ENCODE data around the genes SKA3, SGCG, C1QTNF9 and PARP4.

GRCh38 chr13:21175993-21177010 is at the start of gene SKA3:
TSS of gene SKA3 (minus strand) at chr13:21176552.
- PRO-cap: bidirectional peak, plus-strand start at chr13:21176704, minus-strand start at chr13:21176547; bidirectional peak, plus-strand start at chr13:21176963, minus-strand start at chr13:21176894

- PRO-cap: unidirectional peak, plus-strand start at chr13:21298210
These were observed 121.6 kb downstream of the MRPL57 start for GRCh38 chr13:21297631-21298900.

- PRO-cap: no peak
These were observed 132.0 kb downstream of the ZDHHC20 start for GRCh38 chr13:21326800-21327777.

- PRO-cap: no peak
These were observed 16.0 kb downstream of the ZDHHC20 start for GRCh38 chr13:21442880-21443796.

GRCh38 chr13:21676369-21677248 is 5.7 kb downstream of the FGF9 start:
- PRO-cap: unidirectional peak, minus-strand start at chr13:21676620; unidirectional peak, minus-strand start at chr13:21676827

DNA sequence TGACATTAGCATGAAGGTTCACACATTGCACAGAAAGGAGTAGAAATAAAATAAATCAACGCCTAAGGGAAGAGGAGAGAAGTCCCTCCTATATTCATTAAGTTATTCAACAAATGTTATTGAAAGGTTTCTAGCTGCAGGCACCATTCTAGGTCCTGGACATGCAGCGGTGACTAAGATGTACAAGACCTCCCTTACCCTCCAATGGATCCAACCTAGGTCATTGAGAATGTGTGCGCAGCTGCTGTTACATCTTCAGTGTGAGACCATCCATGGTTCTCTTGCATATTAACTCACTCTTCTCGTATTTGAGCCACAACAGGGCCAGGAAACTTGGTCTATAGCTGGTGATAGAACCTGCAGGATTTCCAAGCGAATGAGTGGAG is 131.0 kb downstream of the FGF9 start:
- PRO-cap: no peak

GRCh38 chr13:23160668-23161429 is 19.9 kb upstream of the SGCG start:
- PRO-cap: no peak

- PRO-cap: no peak
These were observed at the start of gene SGCG for GRCh38 chr13:23180606-23181296. TSS of gene SGCG (plus strand) at chr13:23180979.

GRCh38 chr13:23507309-23507642 is 62.9 kb upstream of the TNFRSF19 start:
- PRO-cap: no peak

DNA sequence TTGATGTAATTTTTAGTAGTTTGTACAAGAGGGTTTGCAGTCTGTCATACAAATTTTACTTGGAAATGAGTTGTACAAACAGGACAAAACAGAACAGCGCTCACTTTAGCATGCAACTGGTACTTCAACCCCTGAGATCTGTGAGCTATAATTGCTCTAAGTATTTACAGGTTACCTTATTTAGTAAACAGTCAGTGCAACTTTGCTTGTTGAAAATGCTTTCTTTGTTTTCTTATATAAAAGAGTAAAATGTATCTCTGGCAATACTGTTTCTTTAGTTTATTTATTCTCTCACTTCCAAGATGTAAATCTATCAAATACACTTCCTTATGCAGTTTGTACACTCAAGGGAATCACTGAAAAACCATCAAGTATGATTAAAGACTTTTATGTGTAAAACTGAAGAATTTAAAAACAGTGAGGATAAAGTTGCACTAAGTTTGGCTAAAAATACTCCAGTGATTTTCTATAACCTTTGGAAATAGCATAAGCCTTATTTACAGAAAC is 870 bp downstream of the TNFRSF19 start:
- PRO-cap: no peak

GRCh38 chr13:23794502-23795159 is 94.6 kb downstream of the MIPEP start:
- PRO-cap: no peak

GRCh38 chr13:23868532-23868989 is 20.6 kb downstream of the MIPEP start:
- PRO-cap: no peak

- PRO-cap: no peak
These were observed 56.8 kb upstream of the MIPEP start for GRCh38 chr13:23946095-23946325.

- PRO-cap: no peak
These were observed 76.1 kb upstream of the MIPEP start for GRCh38 chr13:23965227-23965786.

DNA sequence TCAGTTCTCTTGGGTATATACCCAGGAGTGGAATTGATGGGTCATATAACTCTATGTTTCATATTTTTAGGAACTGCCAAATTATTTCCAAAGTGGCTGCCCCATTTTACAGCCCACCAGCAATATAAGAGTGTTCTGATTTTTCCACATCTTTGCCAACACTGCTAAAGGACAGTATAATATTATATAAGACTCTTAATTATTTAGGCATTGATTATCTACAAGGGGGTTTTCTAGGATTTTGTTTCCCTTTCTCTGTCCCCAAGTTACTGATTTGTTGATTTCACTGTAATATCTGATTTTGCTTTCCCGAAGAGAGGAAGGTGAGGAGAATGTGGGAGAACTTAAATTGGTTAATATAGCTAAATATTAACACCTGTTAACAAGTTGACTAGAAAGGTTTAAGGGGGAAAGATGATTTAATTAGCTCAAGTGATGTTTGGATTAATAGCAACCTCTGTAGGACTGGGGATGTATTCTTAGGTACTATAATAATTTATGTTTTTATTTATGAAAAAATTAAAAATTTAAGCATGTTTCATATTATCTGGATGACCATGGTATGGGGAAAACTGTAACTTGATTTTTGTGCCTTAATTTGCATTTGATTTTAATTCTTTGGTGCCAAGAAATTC is 35.0 kb downstream of the SPATA13 start:
- PRO-cap: no peak

DNA sequence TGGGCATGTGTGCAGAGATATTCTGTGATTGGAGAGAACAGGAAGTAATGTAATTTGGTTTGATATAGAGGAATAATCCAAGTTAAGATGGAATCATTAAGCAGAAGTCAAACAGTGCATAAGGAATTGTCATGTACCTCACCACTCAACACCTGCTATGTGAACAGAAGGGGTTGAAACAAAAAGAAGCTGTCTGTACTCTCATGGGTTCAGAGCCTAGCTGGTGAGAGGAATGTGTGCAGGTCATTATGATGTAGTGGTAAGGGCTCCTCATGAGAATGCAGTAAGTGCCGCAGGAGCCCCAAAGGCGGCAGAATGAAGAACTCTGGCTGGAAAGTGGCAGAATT is 69.5 kb downstream of the SPATA13 start:
- PRO-cap: no peak

GRCh38 chr13:24272549-24273283 is 36.7 kb upstream of the C1QTNF9 start:
- PRO-cap: unidirectional peak, plus-strand start at chr13:24272667

GRCh38 chr13:24309430-24309762 is at the start of gene C1QTNF9:
TSS of gene C1QTNF9 (plus strand) at chr13:24309580.
- PRO-cap: no peak

GRCh38 chr13:24506156-24506670 is 6.4 kb downstream of the PARP4 start:
- PRO-cap: no peak

GRCh38 chr13:24512707-24513084 is at the start of gene PARP4:
TSS of gene PARP4 (minus strand) at chr13:24512778.
- PRO-cap: bidirectional peak, plus-strand start at chr13:24512861, minus-strand start at chr13:24512756